Measurements from ENCODE around the genes XRN1, PLOD2 and CPA3.

DNA sequence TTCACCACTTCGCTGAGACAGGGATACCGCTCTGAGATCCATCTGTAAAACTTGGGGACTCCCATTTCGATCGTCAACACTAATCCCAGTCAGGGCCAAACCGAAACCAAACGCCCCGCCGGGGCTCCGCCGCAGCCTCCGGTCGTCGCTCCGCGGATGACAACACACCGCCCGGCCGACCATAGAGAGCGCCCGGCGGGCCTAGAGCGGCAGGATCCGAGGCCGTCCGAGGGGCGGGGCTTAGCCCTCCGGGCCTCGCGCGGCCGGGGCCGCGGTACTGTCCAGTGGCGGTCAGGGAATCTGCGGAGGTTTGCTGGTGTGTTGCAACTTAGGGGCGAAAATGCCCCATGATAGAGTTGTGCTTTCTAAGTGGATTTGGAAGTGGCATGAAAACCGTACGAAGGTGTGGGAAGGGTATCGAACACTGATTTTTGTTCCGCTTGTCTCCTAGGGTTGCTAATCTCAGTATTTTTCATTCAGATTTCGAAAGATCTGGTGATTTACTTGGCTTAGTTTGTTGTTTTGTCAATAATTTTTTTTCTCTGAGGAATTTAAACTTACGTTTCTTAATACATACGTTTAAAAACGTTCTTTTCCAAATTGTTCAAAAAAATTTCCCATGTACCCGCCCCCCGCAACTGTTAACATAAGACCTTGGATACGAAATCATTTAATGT is at the start of gene XRN1:
Gene XRN1, minus strand, starts transcription at position 158 of the 677 bp plus-strand sequence.
- PRO-cap = bidirectional peak, plus-strand start at position 212 of the sequence, minus-strand start at position 102 of the sequence

GRCh38 chr3:142597922-142598610 is 1.9 kb downstream of the PLS1 start:
- PRO-cap = no peak

- PRO-cap = no peak
Measured at GRCh38 chr3:143118778-143119510, 627 bp upstream of the CHST2 start.

- PRO-cap = no peak
Measured at GRCh38 chr3:143120821-143121909, 1.6 kb downstream of the CHST2 start.

DNA sequence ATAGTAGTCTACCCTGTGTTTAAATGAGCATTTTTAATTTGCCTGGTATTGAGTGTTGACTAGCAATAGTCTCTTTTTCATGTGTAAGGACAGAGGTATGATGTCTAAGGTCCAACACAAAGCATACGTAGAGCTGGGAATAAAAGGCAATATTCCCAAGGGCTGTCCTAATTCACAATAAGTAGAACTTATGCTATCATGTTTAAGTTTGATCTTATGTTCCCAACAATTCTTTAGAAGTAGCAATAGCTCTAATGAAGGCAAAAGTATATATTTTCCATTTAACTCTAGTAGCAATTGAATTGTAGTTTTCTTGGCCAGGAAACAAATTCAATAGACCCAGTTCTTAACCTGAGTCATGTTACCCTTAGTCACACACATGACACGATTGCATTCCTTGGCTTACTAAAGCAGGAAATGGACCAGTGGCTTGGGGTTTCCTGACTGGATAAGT is 324.0 kb downstream of the CHST2 start:
- PRO-cap = no peak

DNA sequence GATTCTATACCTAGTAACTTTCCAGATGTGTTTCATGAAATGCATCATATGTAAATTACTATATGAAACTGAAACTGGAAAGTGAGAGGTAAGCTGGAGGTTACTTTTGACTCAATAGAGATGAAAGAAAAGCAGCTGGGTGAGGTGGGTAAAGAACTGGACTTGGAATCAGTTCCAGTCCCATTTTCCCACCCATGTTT is 312.3 kb downstream of the SLC9A9 start:
- PRO-cap = no peak

DNA sequence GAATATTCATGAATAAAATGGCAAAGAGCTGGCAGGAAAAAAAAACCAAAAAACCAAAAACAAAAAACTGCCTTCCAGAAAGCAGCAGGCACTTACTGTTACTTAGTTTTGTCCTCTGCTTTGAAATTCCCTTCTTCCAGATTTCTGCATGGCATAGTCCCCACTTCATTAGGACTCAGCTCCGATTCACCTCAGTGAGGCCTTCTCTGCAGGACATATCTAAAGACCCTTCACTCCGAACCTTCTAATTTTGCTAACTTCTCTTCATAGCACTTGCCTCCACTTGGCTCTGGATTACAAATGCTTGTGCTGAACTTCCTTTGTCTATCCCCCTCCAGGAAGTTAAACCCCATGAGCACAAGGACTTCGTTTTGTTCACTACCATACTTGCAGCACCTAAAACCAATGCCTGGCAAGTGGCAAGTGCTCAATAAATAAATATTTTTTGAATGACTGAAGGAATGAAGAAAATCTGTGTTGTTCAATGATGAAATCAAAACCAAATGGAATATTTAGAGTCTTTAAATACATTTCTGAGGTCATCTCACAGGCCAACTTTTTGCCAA is 23.9 kb downstream of the SLC9A9 start:
- PRO-cap = no peak

GRCh38 chr3:144105480-144105920 is 133.9 kb downstream of the DIPK2A start:
- PRO-cap = no peak

GRCh38 chr3:144109950-144110443 is 138.4 kb downstream of the DIPK2A start:
- PRO-cap = bidirectional peak, plus-strand start at chr3:144110209, minus-strand start at chr3:144110074

DNA sequence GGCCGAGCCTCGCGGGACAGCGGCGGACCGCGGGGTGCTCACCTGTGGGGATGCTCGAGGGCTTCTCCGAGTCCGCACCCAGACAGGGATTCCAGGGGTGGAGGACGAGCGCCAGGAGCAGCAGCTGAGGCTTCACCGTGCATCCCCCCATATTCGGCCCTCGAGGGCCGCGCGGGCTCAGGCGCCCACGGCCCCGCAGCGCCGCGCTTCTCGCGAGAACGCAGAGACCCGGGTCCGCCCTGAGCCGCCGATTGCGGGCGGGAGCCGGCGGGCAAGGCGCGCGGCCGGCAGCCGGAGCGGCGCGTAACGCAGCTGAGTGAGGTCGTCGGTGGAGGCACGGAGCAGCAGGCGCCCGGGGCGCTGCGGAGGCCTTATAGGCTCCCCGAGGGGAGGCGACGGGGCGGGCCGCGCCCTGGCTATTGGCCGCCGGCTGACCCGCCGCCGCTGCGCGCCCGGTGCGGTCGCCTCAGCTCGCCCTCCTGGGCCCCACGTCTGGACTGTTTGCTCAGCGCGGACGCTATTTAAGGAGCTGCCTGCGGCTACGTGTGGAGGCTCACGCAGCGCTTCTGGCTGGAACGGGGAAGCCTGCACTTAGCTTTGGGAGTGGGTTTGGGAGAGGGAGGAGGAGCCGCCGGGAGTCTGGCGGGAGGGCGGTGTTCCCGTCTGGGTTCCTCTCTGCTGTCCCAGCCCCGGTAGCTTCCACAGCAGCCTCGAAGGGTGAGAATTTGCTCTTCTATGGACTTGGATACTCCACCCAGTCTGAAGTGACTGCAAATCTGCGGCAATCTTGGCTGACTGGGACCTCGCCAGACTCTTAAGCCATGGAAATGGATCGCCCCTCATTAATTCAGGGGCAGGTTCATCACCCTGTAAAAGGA is at the start of gene PLOD2:
Gene PLOD2, minus strand, starts transcription at position 346 of the 878 bp plus-strand sequence.
- PRO-cap = no peak

- PRO-cap = no peak
Measured at GRCh38 chr3:146164804-146165521, 4.0 kb upstream of the PLOD2 start.

DNA sequence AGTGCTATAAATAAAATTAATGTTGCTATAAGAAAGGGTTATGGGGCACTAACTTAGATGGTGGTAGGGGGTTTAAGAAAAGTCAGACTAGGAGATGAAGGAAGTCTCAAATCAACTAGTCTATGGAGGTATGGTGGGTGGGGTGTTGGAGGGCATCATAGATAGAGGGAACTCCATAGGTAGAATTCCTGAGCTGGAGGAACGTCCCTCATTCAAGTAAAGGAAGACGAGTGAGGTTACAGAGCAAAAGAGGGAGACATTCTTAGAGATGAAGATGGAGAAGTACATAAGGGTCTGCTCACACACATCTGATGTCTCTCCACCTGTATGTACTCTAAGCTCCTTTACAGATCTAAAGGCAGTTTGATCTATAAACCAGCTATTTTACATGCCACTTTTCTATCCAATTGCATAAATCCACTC is 1.5 kb downstream of the PLSCR1 start:
- PRO-cap = no peak

GRCh38 chr3:147187795-147188147 is 218.6 kb downstream of the ZIC4 start:
- PRO-cap = no peak

DNA sequence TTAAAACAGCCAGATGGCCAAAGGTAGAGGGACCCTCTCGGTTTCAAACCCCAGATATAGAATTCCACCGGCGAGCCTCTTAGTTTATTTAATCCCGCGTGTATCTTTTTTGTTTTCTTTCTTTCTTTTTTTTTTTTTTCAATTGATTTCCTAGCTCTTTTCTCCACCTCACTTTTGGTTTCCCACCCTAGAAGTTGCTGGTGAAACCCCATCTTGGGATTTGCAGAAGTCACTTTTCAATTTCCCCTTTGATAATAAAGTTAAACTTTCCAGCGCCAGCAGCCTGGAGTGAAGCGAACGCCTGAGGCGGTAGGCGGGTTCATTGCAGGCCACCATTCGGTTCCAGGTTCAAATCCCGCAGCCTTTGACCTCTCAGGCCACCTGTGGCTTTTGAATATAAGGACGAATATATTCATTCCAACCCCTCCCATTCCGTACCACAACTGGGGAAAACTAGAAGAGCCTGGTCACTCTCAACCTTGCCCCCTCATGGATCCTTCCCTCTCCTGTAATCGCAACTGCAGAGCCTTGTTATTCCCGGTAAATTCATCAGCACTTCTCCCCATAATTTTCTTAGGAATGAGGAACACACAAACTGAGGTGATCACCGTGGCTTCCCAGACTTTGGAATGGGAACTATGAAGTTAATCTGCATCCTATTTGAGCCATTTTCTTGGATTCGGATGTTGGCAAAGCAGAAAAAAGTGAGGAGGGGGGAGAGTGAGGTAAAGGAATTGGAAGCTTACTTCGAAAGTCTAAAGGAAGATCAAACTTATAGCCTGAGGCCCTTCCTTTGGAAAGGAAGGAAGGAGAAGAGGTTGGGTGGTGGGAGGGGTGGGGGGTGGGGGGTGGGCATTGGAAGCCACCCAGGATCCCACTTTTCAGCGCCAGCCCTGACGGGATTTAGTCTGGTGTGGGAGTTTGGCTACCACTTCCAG is 35.2 kb downstream of the ZIC4 start:
- PRO-cap = no peak

DNA sequence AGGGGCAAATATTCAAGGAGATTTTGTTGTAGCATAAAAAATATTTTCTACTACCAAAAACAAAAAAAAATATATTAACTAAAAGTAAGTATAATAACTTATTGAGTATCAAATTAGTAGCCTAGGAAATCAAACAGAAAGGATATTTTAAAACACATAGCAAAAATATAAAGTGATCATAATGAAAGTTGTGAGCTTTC is 150.2 kb upstream of the AGTR1 start:
- PRO-cap = no peak

DNA sequence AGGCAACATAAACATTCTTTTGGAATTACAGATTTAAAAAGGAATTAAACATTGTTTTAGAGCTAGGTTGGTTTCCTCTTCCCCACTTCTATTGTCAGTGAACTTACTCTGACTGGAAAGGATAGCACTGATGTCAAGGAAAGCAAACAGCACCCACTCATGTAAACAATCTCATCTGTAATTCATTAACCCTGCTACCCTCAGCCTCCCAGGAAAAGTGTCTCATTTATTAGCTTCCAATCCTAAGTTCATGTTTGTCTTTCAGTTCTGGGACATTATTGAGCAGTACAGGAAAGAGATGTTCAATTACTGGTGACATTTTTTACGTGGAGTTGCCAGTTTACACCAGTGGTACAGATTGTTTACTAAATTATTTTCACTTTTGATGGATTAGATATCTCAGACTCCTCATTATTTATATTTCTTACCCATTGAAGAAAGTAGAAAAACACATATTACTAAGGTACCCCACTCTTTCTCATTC is 95.5 kb upstream of the AGTR1 start:
- PRO-cap = no peak

DNA sequence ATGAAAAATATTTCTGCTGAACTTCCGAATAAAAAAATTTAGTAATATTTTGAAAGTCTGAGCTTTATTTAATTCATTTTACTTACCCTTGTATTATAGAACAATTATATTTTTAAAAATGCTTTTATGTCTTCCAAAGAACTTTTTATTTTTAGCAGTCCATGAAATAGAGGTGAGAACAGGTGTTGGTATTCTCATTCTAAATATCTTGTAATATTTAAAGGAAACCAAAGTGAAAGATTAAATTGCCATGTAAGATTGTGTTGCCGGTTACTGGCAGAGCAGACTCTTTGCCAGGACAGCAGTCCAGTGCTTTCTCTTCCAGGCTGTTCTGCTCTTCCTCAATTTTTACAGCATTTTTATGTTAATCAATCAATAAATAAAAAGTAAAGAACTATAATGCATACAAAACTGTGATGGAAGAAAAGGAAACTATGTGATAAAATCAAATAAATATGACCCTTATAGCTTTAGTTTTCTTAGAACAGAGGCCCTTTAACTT is 33.8 kb downstream of the AGTR1 start:
- PRO-cap = no peak

- PRO-cap = no peak
Measured at GRCh38 chr3:148865157-148865550, at the start of gene CPA3. CPA3 (plus strand) TSS chr3:148865296.

DNA sequence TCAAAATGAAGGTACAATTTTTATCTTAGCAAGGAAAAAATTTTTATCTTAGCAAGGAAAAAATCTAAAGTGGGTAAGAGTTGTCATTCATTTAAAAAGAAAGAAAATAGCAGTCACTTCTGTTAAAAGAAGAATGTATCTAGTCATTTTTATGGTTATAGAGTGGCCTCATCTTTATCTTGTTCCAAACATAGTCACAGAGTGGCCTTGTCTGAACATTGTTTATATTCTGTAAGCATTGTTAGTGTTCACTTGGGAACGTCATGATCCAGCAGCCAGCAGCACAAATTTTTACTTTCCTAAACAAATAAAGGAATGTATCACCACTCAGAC is 39.8 kb upstream of the GYG1 start:
- PRO-cap = no peak

DNA sequence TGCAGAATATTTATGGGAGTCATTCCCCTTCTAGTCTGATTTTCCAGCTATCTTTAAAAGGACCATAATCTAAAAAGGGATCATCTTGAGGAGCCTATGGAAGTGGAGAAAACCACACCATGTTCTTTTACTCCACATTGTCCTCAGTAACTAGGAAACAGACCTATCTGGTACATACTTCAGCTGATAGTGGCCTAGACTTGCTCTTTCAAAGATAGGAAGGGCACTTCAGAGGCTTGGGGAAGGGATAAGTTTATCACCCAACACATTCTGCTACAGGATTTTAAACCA is 35.5 kb downstream of the CP start:
- PRO-cap = no peak